ENCODE measurements around the genes SLC30A4, DUT, EID1 and SHC4.

DNA sequence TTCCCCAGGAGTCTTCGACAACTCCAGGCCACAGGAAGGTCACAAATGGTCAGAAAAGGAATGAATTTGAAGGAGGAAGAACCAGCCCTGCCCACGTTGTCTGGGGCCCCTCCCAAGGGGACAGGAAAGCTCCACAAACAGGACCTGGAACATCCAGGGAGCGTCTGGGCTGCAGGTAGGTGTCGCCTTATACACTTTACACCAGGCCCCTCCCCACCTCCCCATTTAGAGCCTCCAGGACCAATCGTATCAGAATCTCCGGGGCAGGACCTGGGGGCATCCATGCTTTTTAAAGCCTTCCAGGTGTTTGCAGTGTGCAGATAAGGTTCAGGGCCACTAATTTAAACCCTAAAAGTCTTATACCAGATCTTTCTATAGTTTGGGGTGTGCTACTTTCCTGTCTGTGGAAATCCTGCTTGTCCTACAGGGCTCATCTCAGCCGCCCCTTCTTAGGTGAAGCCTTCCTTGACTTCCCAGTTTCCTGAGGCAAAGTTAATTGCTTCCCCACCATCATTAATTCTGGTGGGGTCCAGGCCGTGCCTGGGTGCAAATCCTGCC, 18.3 kb downstream of the C15orf48 start:
- RRBS = no CpG with 5 or more reads among the region's 8 CpGs

- RRBS = no CpG with 5 or more reads among the region's 1 CpG
These were observed 24.7 kb downstream of the C15orf48 start for GRCh38 chr15:45455182-45455510.

- RRBS = 2% methylated on average over 11 of the region's 63 CpGs
These were observed at the start of gene SLC30A4 for GRCh38 chr15:45522714-45523572. Gene SLC30A4, minus strand, starts transcription at chr15:45522755.

DNA sequence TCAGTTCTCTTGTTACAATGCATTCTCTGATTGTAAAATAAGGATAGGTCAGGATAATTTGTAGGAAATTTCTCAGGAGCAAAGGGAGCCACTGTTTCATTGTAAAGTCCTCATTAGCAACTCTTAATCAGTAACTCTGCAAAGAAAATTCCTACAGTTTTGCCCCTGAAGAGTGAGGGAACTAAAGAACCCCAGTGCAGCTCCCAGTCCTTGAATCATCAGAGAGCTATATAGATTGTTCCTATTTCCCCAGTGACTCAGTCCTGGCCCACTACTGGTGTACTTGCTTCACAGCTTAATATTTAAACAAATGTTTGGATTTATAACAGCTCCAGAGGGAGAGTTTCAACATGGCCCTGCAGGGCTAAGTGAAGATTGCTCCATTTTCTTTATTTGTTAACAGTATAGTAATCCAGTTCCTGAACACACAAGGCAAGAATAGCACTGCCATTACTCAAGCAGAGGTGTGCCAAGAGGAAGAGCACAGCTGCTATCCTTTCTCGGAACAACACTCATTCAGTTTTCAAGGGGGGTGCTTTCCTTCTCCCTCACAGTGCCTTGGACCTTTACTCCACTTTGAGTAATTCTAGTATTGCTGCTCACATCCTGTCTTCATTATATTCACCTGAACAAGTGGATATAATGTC, 6.5 kb downstream of the SQOR start:
- RRBS = no CpG with 5 or more reads among the region's 1 CpG

GRCh38 chr15:45705535-45706187, 70.8 kb downstream of the SQOR start:
- RRBS = no CpG with 5 or more reads among the region's 13 CpGs

DNA sequence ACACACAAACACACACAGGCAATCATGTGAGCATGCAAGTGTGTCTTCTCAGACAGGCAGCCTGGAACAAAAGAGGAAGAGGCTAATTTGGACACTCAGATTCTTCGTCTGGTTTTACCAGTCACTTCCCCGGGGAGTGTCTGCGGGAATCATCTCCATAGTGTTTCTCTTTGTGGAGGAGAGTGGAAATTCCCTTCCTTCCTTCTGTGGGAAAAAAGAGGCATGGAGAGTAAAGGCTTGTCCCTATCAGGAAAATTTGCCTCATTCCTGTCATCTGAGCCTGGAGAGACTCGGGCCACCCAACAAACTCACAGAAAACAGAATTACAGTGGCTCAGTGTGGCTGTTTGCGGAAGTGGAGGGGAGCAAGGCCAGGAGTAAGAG, 212.6 kb upstream of the SEMA6D start:
- RRBS = no CpG with 5 or more reads among the region's 5 CpGs

DNA sequence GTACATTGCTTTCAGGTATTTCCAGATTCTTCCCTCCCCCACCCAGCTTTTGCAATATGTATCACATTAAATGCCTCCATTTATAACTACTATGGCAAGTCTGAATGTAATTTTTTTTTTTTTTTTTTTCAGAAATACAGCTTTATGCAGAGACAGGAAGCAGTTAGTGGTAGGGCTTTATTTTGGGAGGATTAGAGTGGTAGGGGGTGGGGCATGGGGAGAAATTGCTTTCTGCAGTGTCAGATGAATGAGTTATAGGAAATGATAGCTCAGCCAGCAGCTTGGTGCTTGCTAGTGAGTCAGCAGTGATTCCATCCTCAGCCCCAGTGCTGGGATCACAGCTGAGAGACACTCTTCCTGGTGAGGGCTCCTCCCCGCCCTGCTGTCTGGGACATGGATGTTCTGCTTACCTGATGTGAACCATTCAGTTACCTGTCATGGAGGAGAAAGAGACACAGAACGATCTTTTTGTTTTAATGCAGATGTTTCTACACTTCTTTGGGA, 39.5 kb downstream of the SEMA6D start:
- RRBS = no CpG with 5 or more reads among the region's 2 CpGs

- RRBS = no CpG with 5 or more reads among the region's 2 CpGs
These were observed 77.6 kb upstream of the SLC24A5 start for GRCh38 chr15:48043244-48043491.

DNA sequence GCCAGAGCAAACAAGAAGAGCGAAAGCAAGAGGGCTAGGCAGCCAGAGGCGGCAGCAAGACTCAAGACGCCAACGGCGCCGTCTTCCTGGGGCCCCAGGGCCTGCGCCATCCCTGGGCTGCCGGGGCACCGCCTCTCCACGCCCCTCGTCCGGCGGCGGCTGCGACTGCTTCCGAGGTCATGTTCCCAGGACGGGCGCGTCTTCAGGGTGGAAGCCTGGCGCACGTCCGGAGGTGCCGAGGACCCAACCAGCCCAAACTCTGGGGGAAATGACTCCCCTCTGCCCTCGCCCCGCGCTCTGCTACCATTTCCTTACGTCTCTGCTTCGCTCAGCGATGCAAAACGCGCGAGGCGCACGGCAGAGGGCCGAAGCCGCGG, at the start of gene DUT:
Gene DUT, plus strand, starts transcription at position 182 of the 377 bp plus-strand sequence.
- RRBS = under 1% methylated on average over 10 of the region's 37 CpGs

- RRBS = no CpG with 5 or more reads among the region's 10 CpGs
These were observed 8.6 kb downstream of the DUT start for GRCh38 chr15:48339489-48340611.

- RRBS = no CpG with 5 or more reads among the region's 2 CpGs
These were observed 10.9 kb downstream of the DUT start for GRCh38 chr15:48341860-48342721.

DNA sequence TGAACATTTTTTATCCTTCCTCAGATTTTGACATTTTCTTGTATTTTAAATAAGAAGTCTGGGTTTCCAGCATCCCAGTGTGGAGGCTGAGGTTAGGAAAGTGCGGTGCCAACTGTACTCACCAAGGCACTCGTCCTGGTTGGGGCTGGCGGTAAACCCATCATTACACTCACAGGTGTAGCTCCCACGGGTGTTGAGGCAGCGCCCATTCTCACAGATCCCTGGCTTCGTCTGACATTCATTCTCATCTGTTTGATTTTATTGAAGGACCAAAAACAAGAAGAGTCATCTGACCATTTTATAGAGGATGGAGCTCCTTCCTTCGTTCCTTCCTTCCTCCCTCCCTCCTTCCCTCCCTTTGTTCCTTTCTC, 97.0 kb downstream of the DUT start:
- RRBS = no CpG with 5 or more reads among the region's 7 CpGs

GRCh38 chr15:48432668-48433033, 101.4 kb downstream of the DUT start:
- RRBS = no CpG with 5 or more reads among the region's 7 CpGs

DNA sequence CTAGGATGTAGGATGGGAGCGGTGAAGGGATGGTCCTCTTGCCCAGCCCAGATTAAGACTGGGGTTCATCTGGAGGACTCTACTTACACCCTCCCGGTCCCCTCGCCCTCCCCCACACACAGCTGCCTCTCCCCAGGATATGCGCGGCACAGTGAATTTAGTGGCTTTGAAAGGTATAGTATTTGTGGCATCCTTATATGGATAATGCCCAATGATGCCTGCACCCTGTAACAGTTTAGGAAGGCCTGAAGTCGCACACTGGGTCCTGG, 900 bp upstream of the FBN1 start:
- RRBS = no CpG with 5 or more reads among the region's 6 CpGs

DNA sequence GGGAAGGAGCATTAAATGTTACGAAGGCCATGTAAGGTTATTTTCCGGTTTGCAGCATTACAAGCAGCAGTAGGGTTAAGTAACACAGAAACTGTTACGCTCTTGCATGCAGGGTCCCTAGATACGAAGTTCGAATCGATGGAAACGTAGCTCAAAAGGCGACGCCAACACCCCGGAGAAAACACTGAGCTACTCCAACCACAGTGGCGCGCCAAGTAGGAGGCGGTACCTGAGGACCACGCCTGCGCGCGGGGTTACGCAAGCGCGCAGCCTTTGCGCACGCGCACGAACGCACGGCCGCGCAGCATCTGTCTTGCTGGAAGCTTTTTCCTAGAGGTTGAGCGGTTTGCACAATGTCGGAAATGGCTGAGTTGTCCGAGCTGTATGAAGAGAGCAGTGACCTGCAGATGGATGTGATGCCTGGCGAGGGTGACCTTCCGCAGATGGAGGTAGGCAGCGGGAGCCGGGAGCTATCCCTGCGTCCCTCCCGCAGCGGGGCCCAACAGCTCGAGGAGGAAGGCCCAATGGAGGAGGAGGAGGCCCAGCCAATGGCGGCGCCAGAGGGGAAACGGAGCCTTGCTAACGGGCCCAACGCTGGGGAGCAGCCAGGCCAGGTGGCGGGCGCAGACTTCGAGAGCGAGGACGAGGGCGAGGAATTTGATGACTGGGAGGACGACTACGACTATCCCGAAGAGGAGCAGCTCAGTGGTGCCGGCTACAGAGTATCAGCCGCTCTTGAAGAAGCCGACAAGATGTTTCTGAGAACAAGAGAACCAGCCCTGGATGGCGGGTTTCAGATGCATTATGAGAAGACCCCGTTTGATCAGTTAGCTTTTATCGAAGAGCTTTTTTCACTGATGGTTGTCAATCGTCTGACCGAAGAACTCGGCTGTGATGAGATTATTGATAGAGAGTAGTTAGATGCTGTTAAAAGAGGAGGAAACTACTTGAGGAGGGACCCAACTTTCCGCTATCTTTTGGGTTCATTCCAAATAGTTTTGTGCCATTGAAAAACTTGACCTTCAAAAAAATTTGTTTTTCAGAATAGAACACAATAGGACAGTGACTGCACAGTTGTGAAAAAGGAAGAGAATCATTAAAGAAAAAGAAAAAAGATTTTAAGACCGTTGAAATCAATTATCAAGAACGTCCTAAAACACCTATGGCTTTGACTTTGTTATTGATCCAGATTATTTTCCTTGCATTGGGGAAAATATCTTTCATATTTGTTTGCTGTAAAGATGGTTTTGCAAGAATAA, at the start of gene EID1:
Gene EID1, plus strand, starts transcription at position 311 of the 1,259 bp plus-strand sequence.
- RRBS = no CpG with 5 or more reads among the region's 65 CpGs

DNA sequence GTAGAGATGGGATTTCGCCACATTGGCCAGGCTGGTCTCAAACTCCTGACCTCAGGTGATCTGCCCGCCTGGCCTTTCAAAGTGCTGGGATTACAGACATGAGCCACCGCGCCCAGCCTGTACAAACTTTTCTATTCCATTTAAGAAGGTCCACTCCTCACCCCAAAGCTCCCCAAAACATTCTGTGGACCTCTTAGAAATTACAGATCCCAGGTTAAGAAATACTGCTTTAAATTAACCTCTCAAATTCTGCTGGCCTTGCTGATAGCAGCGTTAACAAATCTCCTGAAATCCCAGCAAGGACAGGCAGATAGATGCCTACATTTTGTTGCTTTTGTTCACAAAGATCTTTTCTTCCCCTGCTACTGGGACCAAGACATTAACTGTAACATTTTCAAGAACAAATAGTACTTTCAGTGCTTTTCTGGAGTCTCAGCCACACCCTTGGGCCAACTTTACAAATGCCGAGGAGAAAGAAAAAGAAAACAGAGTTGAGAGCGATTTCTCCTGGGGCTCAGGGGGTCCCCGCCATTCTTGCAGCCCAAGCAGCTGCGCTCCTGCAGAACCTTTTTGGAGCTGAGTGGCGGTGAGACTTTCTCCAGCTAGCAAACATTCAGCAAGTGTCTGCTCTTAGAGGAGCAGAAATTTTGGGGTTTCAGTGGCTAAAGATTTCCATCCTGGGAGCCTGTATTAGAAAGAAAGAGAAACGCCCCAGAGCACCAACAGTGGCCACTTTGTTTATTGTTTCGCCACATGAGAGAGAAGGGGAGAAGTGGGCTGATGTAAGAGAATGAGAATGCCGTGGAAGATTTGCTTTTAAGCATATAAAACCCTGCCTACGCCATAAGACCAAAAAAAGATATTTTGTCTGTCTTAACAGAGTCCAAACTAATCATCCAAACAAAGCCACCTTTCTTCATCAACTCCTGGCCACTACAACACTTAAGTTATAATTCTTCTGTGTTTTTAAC, 18.9 kb downstream of the EID1 start:
- RRBS = no CpG with 5 or more reads among the region's 14 CpGs

GRCh38 chr15:48963336-48964103, at the start of gene SHC4:
Gene SHC4, minus strand, starts transcription at chr15:48963919.
- RRBS = 6% methylated on average over 1 of the region's 26 CpGs

GRCh38 chr15:49438810-49439610, 16.0 kb downstream of the FGF7 start:
- RRBS = no CpG with 5 or more reads among the region's 6 CpGs

DNA sequence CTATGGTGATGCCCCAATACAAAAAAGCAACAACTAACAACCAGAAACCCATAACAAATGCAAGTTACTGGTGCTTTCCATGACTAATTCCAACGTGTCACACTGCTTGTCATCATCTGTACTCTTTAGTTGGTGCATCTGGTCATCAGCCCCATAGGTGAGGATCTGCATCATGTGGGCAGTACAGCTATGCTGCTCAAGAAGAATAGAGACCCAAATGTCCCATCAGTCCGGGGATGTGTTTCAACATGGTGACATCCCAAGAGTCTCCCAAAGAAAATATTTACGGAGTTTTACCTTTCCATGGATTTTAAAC, 52.8 kb downstream of the ATP8B4 start:
- RRBS = no CpG with 5 or more reads among the region's 3 CpGs